BJ (cell line): ENCODE data around the genes TGFB1, CEACAM6, GSK3A and ERF.

- CAGE, long polyA plus RNA, result no peak
- RRBS, result no CpG with 5 or more reads among the region's 4 CpGs
Measured at GRCh38 chr19:41167145-41167456, 25.9 kb upstream of the CYP2S1 start.

GRCh38 chr19:41207309-41207891 lies 11.6 kb upstream of the AXL start:
- CAGE, long polyA plus RNA, result no peak
- RRBS, result no CpG with 5 or more reads among the region's 14 CpGs

- CAGE, long polyA plus RNA, result no peak
- RRBS, result under 1% methylated on average over 21 of the region's 69 CpGs
Measured at GRCh38 chr19:41264650-41265624, 765 bp downstream of the HNRNPUL1 start.

GRCh38 chr19:41353522-41354357 lies at the start of gene TGFB1:
Gene TGFB1, minus strand, starts transcription at chr19:41353922.
- CAGE, long polyA plus RNA, result start-site peak on the minus strand at chr19:41353607-41353654, 89 and 42 reads in 2 replicates
- RRBS, result 1% methylated on average over 21 of the region's 73 CpGs

DNA sequence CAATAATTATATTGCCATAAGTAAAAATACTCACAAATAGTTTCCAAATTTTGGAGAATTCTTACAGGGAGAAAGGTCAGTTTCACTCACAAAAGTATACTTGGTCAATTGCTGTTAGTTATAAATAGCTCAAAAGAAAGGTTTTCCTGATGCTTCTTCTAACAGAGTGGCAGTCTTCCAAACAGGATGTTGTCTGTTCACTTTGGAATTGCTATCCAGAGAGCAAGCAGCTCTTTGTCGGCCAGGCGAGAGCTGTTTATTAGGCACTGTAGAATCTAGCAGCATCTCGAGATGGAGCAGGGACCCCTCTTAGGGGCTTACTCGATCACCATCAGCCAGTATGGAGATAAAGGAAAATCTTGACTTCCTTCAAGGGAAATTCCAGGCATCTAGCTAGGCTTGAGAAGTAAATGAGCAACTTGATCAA lies 13.6 kb downstream of the ERICH4 start:
- CAGE, long polyA plus RNA, result no peak
- RRBS, result no CpG with 5 or more reads among the region's 4 CpGs

DNA sequence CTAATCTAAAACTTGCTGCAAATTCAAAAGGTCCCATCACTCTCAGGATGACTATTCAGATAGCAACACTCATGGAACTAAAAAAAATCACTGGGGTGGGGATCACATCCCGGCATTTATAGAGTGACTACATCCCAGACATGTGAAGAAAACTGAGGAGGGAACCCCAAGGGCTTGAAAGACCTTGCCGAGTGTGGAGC lies 35.1 kb downstream of the ERICH4 start:
- CAGE, long polyA plus RNA, result no peak
- RRBS, result no CpG with 5 or more reads among the region's 2 CpGs

GRCh38 chr19:41563819-41564230 lies 12.1 kb upstream of the CEACAM21 start:
- CAGE, long polyA plus RNA, result no peak
- RRBS, result no CpG with 5 or more reads among the region's 7 CpGs

GRCh38 chr19:41649651-41650287 lies 22.9 kb upstream of the CEACAM4 start:
- CAGE, long polyA plus RNA, result no peak
- RRBS, result 38% methylated on average over 1 of the region's 5 CpGs

- CAGE, long polyA plus RNA, result no peak
- RRBS, result no CpG with 5 or more reads among the region's 7 CpGs
Measured at GRCh38 chr19:41755143-41755955, at the start of gene CEACAM6. Gene CEACAM6, plus strand, starts transcription at chr19:41755530.

- CAGE, long polyA plus RNA, result no peak
- RRBS, result no CpG with 5 or more reads among the region's 7 CpGs
Measured at GRCh38 chr19:41801745-41802504, 5.5 kb downstream of the CEACAM3 start.

GRCh38 chr19:41861811-41862312 lies 1.8 kb downstream of the RPS19 start:
- CAGE, long polyA plus RNA, result no peak
- RRBS, result no CpG with 5 or more reads among the region's 9 CpGs

GRCh38 chr19:41897603-41897963 lies 14.6 kb downstream of the ARHGEF1 start:
- CAGE, long polyA plus RNA, result no peak
- RRBS, result 83% methylated on average over 2 of the region's 8 CpGs

- CAGE, long polyA plus RNA, result no peak
- RRBS, result no CpG with 5 or more reads among the region's 18 CpGs
Measured at GRCh38 chr19:41912292-41912656, 16.0 kb downstream of the ERFL start.

GRCh38 chr19:42176556-42177654 lies 40.6 kb downstream of the DEDD2 start:
- CAGE, long polyA plus RNA, result no peak
- RRBS, result no CpG with 5 or more reads among the region's 98 CpGs

GRCh38 chr19:42196182-42197287 lies 20.9 kb downstream of the DEDD2 start:
- CAGE, long polyA plus RNA, result no peak
- RRBS, result 92% methylated on average over 2 of the region's 39 CpGs

- CAGE, long polyA plus RNA, result no peak
- RRBS, result no CpG with 5 or more reads among the region's 9 CpGs
Measured at GRCh38 chr19:42201477-42202537, 15.7 kb downstream of the DEDD2 start.

DNA sequence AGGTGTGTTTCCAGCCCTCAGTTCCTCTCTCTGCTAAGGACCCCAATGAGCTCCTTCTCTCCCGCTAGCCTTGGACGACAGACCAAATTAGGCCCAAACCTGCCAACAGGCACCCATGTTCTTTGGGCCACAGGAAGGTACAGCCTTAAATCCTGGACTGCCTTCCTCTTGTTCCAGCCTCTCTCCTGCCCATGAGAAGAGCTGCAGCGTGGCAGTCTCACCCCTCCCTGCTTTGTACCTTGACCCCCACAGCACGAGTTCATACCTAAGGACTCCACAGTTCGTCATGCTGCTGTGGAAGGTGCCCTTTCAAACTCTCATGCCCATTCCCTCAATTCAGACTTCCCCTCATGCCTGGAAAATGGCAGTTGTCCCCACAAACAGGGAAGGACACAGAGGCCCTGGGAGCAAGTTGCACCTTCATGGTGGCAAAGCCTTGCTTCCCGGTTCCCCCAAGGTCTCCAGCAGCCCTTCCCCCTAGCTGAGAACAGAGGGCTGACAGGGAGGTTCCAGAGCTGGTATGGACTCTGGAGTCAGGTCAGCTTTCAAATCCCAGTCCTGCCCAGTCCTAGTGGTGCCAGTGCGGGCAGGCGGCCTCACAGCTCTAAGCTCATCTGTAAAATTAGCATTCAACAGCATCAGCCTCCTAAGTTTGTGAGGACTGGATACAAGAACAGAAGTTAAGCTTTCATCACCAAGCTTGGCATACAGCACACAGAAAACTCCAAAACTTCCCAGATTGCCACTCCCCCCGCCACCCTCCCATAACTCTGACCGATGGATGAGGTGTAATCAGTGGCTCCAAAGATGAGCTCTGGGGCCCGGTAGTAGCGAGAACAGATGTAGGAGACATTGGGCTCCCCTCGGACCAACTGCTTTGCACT lies 8.6 kb downstream of the GSK3A start:
- CAGE, long polyA plus RNA, result no peak
- RRBS, result no CpG with 5 or more reads among the region's 13 CpGs

DNA sequence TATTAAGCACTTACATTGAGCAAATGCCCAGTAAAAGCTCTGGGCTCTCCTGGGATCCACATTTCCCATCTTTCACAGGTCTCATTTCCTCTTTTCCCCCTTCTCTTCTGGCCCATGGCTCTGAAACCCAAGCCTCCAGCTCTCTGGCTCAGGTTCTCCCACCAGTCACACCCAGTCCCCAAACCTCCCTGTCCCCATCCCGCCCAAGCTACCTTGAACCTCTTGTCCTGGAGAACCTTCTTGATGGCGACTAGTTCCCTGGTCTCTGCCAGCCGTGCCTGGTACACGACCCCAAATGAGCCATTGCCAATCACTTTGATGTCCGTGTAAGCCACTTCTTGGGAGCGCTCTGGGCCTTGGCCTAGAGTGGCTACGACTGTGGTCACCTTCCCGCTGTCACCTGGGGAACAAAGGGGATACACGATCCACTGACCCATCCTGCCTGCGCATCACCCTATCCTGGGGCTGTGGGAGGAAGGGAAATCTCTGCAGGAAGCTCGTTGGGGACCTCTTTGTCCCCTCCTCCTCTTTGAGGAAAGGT lies 2.6 kb downstream of the GSK3A start:
- CAGE, long polyA plus RNA, result no peak
- RRBS, result no CpG with 5 or more reads among the region's 11 CpGs

DNA sequence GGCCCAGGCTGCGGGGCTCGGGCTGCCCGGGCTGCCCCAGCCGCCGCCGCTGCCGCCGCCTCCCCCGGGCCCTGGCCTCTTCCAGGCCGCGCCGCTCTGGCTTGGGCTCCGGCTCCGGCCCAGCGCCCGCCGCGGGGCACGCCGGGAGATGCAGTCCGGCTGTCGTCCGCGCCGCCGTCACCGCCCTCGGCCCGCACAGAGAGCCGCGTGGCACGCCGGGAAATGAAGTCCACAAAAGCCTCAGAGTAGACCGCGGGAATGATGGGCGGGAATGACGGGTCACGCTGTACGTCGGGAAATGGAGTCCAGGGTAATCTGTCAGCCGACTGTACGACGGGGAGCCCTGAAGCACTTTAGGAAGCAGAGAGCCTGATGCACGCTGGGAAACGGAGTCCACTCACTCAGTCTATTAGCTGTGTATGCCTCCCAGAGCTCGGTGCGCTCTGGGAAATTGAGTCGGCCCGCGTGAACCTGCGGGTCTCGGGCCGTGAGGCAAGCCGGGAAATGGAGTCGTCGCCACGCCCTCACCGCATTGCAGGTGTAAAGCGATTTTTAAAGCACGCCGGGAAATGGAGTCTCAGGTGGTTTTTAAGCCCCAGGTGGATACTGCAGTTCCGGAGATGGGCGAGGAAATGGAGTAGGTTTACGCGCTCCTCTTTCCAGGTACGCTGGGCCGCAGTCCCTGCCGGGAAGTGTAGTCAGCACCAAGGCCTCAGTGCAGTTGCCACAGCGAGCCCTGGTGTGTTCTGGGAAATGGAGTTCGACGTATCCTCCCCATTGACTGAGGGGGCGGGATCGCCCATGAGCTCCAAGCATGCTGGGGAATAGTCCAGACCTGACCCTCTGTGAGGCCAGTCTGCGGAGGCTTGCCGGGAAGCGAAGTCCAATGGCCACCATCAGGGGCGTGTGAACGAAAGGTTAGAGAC lies at the start of gene GSK3A:
GSK3A (minus strand) TSS at position 124 of the 926 bp plus-strand sequence.
- CAGE, long polyA plus RNA, result start-site peak on the minus strand centred at position 254 of the sequence, 381 bp wide, 56 and 32 reads in 2 replicates
- RRBS, result under 1% methylated on average over 41 of the region's 78 CpGs

DNA sequence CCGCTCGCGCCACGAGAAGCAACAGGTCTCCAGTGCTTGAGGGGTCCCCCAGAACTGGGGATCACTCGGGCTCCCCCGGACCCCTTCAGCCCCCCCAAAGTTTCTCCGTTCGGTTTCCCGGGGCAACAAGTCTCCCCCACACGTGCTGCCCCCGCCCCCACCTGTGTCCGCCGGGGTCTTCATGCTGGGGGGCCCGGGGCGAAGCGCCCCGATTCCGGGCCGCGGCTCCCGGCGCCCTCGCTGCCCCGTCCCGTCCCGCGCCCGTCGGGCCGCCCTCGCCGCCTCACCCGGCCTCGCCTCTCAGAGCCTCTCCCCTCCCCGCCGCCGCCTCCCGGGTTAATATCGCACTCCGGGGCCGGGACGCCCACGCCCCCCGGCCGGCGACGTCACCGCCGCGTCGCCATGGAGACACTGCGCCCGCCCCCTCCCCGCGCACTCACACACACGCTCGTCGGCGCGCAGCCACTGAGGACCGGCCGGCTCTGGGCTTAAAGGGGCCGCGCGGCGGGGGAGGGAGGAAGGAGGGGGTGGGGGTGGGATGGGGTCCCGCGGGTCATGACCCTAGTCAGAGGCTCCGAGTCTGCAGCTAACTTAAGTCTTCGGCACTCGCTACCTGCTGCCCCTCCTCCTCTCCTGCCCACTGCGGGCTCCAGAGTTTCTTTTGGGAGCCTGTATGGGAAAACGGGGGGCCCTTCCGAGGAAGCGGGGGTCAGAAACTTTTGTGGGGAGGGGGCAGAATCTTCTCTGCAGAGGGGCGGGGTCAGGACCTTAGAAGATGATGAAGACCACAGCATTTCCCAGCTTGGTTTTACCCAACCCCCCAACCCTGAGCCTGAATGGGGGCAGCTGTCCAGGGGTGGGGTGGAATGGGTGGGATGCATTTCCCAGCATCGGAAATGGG lies at the start of gene ERF:
ERF (minus strand) TSS at position 312 of the 901 bp plus-strand sequence.
- CAGE, long polyA plus RNA, result start-site peak on the minus strand centred at position 316 of the sequence, 8 bp wide, 182 and 93 reads in 2 replicates
- RRBS, result under 1% methylated on average over 27 of the region's 77 CpGs